Measurements from ENCODE around the gene MPPE1.

GRCh38 chr18:9659853-9660169 lies 45.5 kb upstream of the PPP4R1 start:
- PRO-cap, result no peak
- RAMPAGE, long total RNA, result no peak

- PRO-cap, result no peak
- RAMPAGE, long total RNA, result no peak
Observed at GRCh38 chr18:9683514-9683713, 24.7 kb upstream of the RAB31 start.

GRCh38 chr18:9743029-9743215 lies 34.8 kb downstream of the RAB31 start:
- PRO-cap, result no peak
- RAMPAGE, long total RNA, result no peak

DNA sequence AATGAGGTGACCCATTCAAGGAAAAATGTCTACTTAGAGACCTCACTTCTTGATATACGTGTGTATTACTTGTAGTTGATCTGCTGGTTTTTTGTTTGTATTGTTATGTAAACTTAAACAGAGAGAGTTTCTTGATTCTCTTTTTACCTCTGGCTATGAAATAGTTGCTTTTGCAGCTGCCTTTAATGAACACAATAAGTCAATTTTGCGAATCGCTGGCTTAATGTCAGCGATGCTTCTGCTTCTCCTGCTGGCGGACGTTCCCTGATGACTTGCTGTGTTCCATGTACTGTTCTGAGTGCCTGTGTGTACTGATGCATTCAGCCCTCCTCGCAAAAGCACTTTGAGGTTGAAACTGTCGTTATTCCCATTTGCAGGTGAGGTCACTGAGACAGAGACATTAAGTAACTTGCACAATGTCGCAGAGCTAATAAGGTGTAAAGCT lies 88.6 kb upstream of the TXNDC2 start:
- PRO-cap, result no peak
- RAMPAGE, long total RNA, result no peak

- PRO-cap, result no peak
- RAMPAGE, long total RNA, result no peak
Observed at GRCh38 chr18:9849473-9850172, 36.1 kb upstream of the TXNDC2 start.

- PRO-cap, result no peak
- RAMPAGE, long total RNA, result no peak
Observed at GRCh38 chr18:9912249-9912540, 1.6 kb upstream of the VAPA start.

DNA sequence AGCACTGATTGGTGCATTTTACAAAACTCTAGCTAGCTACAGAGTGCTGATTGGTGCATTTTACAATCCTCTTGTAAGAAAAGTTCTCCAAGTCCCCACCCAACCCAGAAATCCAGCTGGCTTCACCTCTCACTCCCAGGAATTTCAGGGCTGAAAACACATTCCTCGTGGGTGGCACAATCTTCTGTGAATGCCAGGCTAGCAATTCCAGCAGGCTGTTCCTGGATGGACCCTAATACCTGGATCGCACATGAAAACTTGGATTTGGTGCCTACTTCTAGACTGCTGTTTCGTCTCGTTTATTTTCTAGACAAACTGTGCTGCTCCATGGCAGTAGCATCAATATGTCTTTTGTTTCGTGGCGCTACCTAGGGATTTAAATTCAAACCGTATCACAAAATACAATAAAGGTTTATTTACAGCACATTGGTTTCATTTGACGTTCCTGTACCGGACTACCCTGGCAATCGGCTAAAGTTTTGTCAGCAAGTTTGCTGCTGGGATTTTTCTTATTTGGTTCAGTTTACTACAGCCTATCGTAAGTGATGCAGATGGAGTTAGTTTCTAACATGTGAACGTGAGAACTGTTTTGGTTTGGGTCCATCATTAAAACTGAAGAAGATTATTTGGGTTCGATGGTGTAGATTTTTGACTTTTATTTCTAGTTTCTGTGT lies 1.1 kb upstream of the VAPA start:
- PRO-cap, result no peak
- RAMPAGE, long total RNA, result no peak

DNA sequence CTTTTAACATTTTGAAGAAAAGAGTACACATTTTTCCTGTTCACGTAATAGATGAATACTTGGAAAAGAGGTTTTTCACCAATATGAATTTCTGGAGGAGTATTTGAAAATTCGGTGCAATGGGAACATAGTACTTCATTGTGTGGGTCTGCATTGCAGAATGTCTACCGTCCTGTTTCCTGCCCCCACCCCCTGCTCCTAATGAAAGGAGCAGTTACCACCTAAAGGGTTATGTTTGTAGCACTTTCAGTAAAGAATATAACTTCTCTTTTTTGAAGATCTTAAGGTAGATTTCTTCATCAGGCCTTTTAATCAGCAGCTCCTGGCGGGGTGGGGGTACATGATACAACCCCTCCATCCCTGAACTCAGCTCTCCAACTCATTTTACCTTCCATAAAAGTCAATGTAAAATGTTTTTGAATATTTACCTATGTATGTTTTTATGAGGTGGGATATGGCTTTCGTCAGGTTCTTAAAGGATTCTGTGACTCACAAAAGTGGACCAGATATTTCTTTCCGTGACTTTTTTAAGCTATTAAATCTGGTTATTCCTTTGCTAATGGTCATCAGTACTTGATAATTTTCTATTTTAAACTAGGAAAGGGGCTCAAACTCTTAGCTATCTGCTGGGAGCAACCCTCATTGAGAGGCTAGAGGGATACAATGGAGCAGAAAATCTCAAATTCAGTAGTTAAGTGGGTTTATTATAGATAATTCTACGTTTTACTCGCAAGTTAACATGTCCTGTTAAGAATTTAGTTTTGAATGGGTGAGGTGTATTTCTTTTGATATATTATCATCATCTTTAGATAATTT lies 15.5 kb downstream of the VAPA start:
- PRO-cap, result no peak
- RAMPAGE, long total RNA, result no peak

DNA sequence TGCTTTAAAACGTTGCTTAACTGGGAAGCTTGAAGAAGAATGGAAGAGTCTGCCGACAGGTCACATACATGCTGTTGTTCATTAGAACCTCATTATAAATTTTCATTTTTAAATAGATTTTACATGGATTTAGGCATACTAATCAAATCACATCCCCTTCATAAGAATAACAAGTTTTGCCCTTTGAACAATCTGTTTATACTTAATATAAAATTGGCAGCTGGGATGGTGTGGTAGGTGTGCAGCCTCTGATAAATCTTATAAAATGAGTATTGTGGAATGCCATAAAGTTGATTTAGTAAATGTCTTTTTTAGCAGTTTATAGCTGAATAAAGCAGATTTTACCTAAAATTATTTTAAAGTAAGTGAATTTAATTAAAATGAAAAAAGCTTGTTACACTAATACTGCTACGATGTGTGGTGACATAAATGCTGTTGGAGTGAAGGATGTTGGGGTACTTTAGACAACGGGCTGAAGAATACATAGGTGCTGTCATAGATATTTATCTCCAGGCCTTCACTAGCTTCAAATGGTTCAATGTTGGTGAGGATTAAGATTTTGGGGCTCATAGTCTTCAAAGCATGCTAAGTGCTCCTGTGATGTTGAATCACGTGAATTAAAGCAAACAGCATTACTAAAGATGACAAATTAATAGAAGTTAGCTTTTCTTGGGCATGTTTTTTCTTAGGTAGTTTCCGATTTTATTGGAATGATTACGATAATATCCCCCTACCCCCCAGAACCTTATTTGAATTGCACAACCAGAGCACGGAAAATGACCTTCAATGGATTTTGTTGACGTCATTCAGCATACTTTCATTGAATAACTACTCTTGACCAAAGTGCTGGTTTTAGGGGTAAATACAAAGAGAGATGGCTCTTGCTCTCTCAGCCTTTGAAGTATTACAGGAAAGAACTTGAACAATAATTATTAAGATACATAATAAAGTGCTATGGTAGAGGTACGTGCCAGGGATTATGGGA lies 35.7 kb downstream of the VAPA start:
- PRO-cap, result no peak
- RAMPAGE, long total RNA, result no peak

DNA sequence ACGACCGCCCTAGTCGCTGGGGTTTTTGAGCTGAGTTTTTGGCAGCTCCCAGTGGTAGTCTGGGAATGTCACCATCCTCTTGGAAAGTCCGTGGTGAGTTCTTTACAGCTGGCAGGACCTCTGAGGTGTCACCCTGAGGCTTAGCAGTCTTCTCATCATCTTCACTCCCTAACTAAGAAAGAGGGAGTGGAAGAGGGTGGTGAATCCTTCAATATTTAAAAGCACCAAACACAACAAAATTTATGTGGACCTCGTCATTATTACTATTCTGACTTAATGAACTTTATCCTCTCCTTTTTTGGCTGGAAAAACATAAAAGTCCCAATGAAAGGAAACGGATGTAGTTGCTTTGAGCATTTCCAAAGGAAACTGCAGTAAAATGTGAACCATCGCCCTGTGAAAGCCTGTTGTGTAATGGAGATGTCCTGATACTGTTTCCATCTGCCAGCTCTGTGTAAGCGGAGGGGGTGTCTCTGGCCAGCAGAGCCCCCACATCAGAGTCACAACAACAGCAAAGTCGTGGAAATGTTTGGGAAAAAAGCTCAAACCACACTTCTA lies 78.7 kb downstream of the VAPA start:
- PRO-cap, result no peak
- RAMPAGE, long total RNA, result no peak

GRCh38 chr18:10181770-10182489 lies 268.1 kb downstream of the VAPA start:
- PRO-cap, result no peak
- RAMPAGE, long total RNA, result no peak

GRCh38 chr18:10520027-10520361 lies 5.8 kb upstream of the NAPG start:
- PRO-cap, result no peak
- RAMPAGE, long total RNA, result no peak

GRCh38 chr18:10715640-10716110 lies 189.8 kb downstream of the NAPG start:
- PRO-cap, result no peak
- RAMPAGE, long total RNA, result no peak

DNA sequence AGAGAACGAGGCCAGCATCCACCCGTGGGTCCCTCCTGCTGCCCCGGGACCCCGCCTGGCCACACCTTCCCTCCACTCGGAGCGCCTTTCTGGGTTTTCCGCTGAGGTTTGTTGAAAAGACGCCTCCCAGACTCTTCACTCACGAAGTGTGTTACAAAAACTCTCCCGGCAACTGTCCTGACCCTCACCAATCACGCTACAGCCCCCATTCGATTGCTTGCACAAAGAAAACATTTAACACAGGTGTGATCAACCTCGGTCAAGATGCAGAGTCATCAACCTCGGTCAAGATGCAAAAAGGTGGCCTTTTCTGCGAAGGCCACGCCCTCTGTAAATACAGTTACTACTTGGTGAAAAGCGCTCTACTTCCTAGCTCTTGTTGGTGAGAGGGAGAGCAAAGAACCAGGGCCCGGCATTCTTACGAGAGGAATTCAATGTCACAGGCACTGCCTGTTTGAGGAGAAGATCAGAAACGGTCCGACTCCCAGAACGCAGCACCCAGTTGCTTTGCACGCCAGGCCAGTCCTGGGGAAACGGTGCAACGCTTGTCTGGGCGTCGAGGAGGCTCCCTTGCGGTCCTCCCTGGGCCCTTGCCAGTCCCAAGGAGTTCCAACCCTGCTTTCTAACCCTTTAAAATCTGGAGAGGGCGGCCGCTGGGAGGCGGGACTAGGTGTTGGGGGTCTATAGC lies 2.0 kb downstream of the PIEZO2 start:
- PRO-cap, result no peak
- RAMPAGE, long total RNA, result no peak

- PRO-cap, result no peak
- RAMPAGE, long total RNA, result no peak
Observed at GRCh38 chr18:11669478-11670045, 19.5 kb upstream of the GNAL start.

DNA sequence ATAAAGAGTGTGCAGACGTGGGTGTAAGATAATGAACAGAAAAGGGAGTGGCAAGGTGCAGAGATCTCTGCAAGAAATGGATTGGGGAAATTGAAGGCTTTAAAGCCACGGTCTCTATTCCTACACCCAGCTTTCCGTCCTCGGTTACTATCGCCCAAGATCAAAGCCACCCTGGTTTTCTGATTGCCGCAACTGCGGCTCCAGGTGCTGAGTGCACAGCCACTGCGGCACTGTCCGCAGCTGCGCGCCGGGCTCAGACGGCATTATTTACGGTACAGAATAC lies 285 bp upstream of the GNAL start:
- PRO-cap, result no peak
- RAMPAGE, long total RNA, result no peak

DNA sequence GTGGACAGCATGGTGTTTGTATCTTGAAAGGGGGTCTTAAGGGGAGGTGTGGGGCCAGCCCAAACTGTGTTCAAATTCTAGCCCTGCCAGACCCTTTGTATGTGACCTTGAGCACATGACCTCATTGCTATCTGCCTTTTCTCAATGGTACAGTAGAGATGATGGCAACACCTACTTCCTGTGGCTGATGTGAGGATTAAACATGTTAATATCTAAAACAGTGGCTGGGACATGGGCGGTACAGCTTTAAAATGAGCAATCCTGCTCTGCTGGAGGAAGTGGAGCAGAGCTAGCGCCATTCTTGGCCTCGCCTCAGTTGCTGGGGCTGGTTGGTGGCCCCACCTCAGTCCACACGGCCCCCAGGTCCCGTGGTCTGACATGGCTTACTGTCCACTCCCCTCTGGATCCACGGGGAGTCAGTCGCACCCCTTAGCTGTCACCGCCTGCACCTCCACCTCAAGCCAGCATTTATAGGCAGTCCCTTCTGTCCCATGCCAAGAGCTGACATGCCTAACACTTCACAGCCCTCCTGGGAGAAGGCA lies 71.8 kb downstream of the GNAL start:
- PRO-cap, result no peak
- RAMPAGE, long total RNA, result no peak

- PRO-cap, result no peak
- RAMPAGE, long total RNA, result no peak
Observed at GRCh38 chr18:11807897-11808744, 43.1 kb upstream of the CHMP1B start.

DNA sequence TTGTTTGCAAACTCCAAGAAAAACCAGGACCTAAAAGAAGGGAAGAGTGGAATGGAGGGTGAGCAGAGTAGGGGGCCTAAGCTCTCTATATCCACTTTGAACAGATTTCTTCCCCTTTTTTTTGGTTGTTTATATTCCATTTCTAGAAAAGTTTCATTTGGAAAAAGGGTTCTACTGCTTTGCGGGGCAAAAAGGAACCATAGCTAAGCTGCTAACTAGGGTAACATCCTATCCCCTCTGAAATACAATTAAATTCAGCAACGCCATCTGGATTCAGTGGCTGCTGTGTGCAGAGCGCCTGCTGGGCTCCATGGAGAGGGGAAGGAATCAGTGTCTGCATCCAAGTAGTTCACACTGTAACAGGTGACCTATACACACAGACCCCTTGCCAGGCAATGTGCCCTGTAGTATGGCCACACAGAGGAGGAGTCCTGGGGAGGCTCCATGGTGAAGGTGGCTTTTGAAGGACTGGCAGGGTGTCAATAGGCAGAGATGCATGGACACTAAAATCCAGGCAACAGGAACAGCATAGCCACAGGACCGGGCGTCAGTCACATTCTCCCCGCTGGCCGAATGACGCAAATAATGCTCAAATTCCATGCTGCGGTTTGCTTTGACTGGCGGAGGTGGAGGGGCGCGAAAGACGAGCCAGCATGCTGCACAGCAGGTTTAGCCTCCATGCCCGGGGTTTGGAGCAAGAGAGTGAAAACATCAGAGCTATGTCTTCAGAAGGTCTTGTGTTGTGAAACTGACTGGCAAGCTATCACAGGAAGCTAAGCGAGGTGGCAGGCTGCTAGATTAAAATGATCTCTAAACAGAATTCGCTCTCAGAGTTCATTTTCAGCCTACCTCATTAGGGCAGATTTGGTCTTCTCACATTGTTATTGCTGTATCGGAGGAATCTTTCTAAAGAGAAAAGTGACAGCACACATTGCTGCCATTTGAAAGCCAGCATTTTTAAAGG lies 1.4 kb upstream of the CHMP1B start:
- PRO-cap, result unidirectional peak, plus-strand start at position 639 of the sequence
- RAMPAGE, long total RNA, result no peak

DNA sequence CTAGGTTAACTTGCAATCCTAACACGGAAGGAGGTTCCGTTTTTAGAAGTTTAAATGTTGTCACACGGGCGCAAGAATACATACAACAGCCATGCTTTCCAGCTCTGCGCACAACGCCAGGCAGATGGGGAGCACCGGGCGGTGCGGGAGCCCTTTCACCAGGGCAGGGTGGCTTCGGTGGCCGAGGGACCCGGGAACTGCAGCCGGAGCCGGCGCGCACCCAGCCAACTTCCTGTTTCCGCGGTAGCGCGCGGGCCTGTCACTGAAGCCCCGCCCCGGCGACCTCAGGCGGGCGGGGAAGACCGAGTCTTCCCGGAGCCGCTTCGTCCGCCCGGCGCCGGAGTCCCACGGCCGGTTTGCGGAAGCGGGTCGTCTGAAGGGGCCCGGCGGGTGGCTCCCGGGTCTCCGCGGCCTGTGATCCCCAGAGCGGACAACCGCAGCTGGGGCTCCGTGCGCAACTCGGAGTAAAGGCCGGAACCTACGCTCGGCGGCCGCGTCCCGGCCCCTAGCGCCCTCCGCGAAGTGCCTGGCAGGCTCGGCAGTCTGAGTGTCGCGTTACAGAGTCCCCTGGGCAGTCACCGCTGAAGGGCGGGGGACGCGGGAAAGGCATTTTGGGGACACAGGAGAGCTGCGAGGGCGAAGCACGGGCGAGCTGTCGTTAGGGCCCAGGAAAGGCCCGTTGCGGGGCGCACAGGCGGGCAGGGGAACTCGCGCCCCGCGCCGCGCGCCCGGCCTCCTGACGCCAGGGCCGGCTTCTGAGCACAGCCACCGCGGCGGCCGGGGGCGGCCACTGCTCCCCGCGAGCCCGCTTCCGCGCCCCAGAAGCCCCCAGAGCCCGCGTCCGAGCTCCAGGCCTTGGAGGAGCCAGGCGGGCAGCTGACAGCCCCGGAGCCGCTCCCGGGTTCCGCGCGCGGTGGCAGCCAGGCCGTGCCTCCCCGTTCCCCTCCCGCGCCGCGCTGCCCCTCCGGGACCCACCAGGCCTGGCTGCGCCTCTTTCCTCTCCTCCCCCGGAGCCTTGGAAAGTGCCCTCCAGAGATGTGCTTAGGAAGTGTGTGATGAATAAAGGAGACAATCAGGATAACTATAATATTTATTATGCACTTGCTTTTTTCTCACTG lies at the start of gene MPPE1:
Gene MPPE1 (minus strand): TSS at position 201 of the 1,118 bp plus-strand sequence.
- PRO-cap, result bidirectional peak, plus-strand start at position 359 of the sequence, minus-strand start at position 201 of the sequence; bidirectional peak, plus-strand start at position 609 of the sequence, minus-strand start at position 524 of the sequence
- RAMPAGE, long total RNA, result no peak